ENCODE data around the gene C16orf95.

GRCh38 chr16:86415181-86415729, 95.1 kb upstream of the FOXF1 start:
- RAMPAGE, long total RNA = no peak
- RRBS = no CpG with 5 or more reads among the region's 9 CpGs

- RAMPAGE, long total RNA = no peak
- RRBS = 24% methylated on average over 5 of the region's 10 CpGs
Measured at GRCh38 chr16:86493277-86493702, 17.0 kb upstream of the FOXF1 start.

DNA sequence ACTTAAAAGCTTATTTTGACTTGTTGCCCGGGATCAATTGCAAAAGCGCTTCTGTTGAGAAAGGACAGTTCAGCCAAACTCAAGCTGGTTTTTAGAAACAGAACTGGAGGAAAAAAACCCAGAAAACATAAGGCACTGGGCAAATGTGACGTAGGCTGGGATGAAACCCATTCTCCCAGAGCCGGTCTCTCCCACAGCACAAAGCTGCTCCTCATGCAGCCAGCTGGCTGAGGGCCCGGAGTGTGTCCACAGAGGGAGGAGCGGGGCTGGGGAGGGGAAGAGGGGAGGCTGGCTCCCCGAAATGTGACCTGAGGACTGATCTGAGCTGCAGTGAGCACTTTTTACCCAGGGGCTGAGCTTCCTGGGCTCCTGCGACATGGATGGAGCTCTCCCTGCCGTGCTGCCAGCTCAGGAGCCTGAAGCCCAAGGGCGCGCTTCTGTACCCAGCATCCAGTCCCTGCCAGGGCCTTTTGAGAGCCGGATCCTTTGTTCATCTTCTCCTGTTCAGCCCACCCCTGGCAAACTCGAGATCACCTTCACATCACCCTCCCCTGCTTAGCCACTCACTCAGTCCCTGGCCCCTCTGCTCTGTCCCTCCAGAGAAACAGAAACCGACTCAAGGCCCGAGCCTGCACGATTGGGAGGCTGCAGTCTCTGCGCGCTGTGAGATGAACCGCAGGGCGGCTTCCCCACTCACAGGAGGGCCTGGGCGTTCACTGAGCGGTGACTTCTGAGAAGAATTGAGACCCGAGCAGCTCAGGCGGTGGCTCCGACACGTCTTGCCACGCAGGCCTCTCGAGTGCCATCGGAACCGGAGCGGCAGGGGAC, 21.0 kb downstream of the FOXF1 start:
- RAMPAGE, long total RNA = no peak
- RRBS = 88% methylated on average over 2 of the region's 31 CpGs

- RAMPAGE, long total RNA = no peak
- RRBS = no CpG with 5 or more reads among the region's 8 CpGs
Measured at GRCh38 chr16:86663895-86664312, 85.6 kb downstream of the FOXL1 start.

GRCh38 chr16:86740787-86741230, 162.5 kb downstream of the FOXL1 start:
- RAMPAGE, long total RNA = no peak
- RRBS = no CpG with 5 or more reads among the region's 13 CpGs

- RAMPAGE, long total RNA = no peak
- RRBS = no CpG with 5 or more reads among the region's 25 CpGs
Measured at GRCh38 chr16:86824504-86825290, 246.3 kb downstream of the FOXL1 start.

DNA sequence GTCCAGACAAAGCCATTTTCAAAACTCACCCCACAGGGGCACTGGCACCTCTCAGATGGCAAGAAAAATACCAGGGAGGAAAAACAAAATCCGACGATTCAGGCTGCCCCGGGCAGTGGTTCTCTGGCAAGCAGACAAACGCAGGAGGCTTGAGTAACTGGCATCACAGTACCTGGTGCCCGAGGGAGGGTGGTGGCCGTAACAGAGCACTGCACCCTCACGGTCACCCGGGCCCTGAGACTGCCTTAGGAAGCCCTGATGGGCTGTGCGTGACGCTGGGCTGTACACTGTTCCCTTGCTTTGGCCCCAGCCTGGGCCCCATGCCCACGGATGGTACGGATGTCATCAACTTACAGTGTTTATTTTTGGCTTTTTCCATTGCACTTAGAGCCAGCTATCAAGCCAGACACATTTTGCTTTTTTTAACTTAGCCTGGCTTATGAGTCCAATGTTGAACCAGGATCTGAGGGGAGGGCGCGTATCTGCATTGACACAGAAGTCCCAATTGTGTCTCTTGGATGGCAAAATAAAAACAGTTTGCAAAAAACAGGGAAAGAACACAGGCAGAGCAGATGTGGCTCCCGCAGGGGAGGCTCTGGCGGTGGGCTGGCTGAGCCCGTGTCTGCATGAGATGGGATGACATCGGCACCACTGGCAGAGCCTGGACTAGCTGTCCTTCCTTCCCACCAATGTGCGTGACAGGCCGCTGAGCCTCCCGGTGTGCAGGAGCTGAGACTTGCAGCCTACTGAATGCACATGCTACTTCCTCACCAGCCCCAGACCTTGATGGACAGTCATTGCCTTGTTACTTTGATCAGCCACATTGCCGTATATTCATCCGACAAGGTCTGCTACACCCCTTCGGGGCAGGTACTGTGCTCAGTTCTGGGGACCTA, 287.7 kb downstream of the FOXL1 start:
- RAMPAGE, long total RNA = no peak
- RRBS = no CpG with 5 or more reads among the region's 24 CpGs

DNA sequence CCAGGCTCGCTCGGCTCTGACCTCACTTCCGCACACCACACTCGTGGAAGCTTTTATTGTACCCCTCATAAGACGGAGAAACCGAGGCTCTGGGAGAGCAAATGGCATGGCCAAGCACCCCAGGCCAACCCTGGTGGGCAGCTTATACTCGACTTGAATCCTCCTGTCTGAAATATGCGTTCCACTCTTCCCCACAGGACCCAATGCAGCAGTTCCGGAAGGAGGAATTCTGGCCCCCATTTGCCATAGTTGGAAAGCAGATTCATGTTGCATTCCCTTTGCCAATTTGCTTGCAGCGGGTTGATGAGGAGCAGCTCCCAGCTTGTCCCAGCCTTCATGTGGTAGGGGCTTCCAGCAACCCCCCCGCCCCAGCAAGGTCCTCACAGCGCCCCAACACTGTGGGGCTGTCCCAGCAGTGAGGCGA, 356.3 kb downstream of the C16orf95 start:
- RAMPAGE, long total RNA = no peak
- RRBS = no CpG with 5 or more reads among the region's 13 CpGs

GRCh38 chr16:87178644-87179527, 138.3 kb downstream of the C16orf95 start:
- RAMPAGE, long total RNA = no peak
- RRBS = no CpG with 5 or more reads among the region's 14 CpGs

GRCh38 chr16:87201171-87201422, 116.1 kb downstream of the C16orf95 start:
- RAMPAGE, long total RNA = no peak
- RRBS = no CpG with 5 or more reads among the region's 3 CpGs

GRCh38 chr16:87240470-87241499, 76.4 kb downstream of the C16orf95 start:
- RAMPAGE, long total RNA = no peak
- RRBS = no CpG with 5 or more reads among the region's 22 CpGs

- RAMPAGE, long total RNA = start-site peak on the minus strand at chr16:87317350-87317435, 25 and 11 reads in 2 replicates
- RRBS = 1% methylated on average over 7 of the region's 70 CpGs
Measured at GRCh38 chr16:87317146-87318126, at the start of gene C16orf95. Gene C16orf95, minus strand, starts transcription at chr16:87317392.

DNA sequence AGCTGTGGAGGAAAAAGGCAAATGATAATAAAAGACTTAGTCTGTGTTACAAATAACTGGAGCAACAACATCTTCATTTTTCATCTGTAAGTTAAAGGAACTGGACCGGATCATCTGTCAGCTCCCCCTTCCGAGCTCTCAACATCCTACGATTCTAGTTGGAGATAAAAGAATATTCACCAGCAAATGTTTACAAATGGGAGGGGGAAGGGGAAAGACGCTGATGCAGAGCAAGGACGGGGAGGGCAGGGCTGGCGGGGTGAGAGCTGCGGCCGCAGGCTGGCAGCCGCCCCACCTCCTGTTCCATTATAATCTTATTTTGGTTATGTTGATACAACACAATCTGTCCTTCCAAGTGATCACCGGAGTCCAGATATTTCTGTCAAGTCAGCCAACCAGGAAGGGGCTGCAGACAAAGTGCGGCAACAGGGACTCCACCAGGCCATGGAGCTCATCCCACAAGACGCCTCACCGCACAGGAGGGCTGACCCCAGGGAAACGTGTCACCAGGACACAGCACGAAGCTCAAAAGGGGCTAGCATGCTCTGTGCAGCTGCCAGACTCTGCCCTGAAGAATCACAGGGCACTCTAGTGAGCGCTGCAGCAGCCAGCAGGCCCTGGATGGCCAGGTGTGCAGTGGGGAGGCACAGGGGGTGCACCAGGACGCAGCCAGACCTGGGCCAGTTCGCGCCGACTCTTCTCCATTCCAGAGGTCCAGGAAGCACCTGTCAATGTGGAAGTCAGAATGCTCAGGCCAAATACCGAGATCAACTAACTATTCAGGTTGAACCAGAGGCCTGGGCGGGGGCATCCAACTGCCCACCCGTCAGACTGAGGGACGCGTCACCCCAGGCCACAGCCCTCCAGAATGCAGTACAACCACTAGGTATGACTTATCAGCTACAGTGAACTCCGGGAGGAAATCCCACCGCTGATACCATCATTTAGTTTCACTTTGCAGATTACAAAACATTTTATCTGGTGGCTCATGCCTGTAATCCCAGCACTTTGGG, 19.5 kb downstream of the FBXO31 start:
- RAMPAGE, long total RNA = no peak
- RRBS = no CpG with 5 or more reads among the region's 27 CpGs

- RAMPAGE, long total RNA = no peak
- RRBS = no CpG with 5 or more reads among the region's 11 CpGs
Measured at GRCh38 chr16:87382201-87382725, 1.3 kb downstream of the FBXO31 start.

DNA sequence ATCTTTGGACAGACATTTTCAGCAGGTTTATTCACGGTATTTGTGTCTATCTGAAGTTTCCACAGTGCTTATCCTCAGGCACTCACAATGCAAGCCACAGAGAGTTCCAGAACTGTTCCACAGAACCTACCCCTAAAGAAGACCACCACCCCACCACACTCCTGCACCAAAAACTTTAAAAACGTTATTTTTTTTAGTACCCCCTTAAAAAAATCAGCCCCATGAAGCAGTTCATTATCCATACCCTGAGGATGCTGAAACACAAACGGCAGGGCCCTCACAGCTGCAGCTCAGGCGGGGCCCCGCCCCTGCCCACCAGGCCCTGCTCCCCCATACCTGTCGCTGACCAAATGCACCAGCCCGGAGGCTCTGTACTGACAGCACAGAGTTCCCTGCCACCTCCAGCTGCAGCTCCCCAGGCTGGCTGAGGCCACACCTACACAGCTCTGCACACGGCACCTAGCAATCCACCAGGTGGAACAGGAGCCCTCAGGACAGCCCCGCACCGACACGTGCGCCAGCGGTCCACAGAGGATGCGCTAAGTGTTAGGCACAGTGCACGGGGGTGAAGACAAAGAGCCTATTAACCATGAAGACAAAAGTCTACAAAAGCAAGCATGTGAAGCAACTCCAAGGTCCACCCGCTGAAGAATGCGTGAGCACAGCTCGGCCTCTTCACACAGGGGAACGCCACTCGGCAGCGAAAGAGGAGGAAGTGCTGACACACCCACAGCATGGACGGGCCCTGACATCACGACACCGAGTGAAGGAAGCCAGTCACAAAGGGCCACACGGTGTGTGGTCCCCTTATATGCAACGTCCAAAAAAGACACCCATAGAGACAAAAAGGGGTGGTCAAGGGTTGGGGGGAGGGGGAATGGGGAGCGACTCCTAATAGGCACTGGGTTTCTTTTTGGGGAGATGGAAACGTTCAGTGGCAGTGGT, 5.4 kb downstream of the ZCCHC14 start:
- RAMPAGE, long total RNA = no peak
- RRBS = no CpG with 5 or more reads among the region's 28 CpGs

DNA sequence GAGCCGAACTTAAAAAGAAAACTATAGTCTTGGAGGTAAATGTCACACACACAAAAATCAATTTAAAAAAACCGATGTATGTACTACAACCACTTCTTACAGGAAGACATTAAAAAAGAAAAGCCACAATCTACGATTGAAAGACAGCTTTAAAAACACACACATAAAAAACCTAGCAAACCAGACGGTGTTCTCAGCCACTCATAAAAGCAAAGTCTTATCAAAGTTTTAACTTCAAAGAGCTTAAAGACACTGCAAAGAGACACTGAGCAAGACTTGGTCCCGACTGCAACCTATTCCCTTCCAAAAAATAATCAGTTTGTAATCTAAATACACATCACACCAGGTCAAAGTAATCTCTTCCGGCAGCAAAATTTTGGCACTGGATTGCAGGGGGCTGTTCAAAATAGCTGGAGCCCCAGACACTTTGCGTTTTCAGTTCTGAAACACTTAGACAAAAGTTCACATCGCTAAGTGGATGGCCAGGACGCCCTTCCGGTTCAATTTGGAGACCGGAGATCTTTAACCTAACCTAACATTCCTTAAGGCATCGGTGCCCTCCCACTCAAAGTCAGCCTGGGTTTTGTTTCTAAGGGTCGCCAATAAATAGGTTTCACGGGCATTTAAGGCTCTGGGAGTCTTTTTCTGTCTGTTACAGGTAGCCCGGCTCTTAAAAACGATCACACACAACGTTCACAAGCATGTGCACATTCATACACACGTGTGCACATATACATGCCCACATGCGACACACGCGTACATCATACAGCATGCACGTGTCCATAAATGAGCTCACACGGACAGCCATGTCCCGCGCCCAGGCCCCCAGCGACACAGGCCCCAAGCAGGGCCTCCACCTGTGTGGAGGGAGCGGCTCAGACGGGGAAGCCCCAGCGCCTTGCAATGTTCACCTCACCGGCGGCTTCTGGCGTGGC, 2.5 kb downstream of the ZCCHC14 start:
- RAMPAGE, long total RNA = no peak
- RRBS = no CpG with 5 or more reads among the region's 32 CpGs

DNA sequence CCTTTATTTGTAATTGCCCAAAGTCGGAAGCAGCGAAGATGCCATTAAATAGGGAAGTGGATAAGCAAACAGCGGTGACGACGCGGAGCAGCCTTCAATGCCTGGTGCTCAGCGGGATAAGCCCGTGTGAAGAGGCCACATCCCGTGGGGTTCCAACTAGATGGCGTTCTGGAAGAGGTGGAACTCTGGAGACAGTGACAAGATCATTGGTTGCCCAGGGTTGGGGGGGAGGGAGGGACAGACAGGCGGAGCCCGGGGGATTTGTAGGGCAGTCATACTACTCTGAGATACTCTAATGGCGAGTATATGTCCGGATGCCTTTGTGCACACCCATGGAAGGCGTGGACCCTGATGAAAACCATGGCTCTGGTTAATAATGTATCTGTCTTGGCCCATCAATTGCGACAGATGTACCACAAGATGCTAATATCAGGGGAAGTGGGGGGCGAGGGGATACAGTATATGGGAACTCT, 27.2 kb downstream of the JPH3 start:
- RAMPAGE, long total RNA = no peak
- RRBS = 86% methylated on average over 1 of the region's 17 CpGs

DNA sequence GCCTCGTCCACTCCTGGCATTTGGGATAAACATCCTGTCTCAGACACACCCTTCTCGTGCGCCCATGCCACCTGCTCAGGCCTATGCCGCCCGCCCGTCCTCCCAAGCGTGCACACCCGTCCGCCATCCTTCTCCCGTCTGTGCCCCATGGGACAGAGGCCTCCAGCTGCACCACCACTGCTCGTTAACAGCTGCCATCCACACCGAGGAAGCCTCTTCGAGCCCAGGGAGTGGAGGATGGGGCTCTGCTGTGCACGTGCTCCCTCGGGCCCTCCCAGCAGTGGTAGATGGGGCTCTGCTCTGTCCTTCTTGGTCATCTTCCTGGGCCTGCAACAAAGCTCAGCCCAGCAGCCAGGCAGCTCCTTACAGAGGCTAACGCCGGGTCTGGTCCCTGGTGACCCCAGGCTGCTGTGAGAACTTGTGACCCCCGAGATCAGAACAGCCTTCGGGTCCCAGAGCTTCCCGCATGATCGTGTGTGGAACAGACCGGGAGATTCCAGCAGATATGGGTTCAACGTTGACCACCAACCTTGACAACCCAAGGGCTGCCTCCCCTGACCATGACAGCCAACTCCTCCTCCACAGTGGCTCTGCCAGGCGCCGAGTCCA, 64.0 kb downstream of the KLHDC4 start:
- RAMPAGE, long total RNA = no peak
- RRBS = no CpG with 5 or more reads among the region's 25 CpGs

DNA sequence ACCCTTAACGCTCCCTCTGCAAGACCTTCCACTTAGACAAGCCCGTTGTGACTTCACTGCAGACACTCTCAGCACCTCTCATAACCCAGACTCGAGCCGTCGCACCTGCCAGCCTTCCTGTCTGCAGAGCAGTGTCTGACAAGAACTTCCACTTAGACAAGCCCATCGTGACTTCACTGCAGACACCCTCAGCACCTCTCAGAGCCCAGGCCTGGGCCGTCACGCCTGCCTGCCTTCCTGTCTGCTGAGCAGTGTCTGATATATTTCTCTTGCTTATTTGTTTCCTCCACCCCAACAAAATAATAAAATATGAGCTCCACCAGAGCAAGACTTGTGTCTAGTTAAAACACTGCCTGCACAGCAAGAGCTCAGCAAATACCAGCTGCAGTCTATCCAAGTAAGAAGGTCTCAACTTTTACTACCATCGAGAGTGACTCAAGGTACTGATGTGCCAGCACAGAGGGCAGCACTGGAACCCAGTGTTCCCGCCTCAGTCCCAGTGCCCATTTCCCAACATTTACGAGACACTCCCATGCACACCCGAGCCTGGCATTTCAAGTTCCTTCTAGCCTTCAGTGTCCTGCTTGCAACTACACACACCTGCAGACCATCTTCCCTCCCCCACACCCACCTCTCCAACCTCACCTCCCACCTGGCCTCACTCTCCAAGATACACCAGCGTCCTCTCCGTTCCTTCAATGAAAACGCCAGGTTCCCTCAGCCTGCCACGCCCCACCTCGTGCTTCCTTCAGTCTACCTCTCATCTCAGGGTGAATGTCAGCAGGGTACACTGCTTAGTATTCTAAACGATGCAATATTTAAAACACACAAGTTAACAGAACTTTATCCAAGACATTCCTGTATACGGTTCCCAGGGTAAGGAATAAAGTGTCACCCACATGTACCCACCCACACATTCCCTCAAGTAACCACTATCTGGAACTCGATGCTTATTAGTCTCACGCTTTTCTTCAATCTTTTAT, 3.2 kb downstream of the KLHDC4 start:
- RAMPAGE, long total RNA = no peak
- RRBS = no CpG with 5 or more reads among the region's 21 CpGs

DNA sequence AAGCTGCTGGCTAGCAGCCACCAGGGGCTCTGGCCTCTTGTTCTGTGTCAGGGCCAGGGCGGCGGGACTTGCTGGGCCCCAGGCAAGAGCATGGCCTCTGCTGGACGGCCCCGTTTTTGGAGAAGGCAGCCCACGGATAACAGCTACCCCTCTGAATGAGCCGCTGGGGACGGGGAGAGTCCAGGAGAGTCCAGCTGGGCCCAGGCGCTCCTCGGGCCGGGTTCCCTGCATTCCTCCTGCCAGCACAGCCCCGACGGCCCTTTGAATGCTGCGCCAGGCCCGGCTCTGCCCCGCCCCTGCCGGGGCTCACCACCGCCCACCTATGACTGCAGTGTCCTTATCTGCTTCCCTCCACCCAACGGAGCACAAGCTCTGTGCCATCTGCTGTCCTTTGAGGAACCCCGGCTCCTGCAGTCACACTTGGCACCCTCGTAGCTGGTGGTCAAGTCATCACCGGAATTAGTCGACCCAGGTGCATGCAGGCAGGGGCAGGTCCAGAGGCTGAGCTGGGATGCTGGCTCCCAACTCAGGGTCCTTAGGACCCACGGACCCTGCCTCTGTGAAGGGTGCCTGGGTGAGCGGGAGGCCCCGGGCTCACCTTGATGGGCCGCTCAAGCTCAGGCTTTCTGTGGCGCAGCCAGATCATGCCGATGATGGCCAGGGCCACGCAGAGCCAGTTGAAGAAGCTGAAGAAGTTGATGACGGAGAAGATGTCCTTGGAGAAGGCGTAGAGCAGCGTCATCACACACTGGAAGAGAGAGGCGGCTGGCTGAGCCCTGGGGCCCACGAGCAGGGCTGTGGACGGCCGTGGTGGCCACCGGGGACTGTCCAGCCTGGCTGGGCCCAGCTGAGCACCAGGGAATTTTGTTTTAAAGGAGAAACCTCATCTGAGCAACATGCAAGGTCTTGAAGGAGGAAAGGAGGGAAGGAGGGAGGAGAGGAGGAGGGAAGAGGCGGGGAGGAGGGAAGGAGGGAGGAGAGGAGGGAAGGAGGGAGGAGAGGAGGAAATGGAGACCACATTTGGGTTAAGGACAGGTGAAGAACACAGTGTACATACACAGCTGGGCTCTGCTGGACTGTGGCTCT, 33.1 kb downstream of the SLC7A5 start:
- RAMPAGE, long total RNA = no peak
- RRBS = 92% methylated on average over 8 of the region's 38 CpGs

Data from kidney epithelial cell (primary cell).